Lower leg skin (tissue), 2 donors: ENCODE measurements around a stretch of chr1.

- PRO-cap, result no peak
- RAMPAGE, long total RNA, 2 experiments, result no peak in any of the 2 experiments
Observed at GRCh38 chr1:8943389-8944005, 2.2 kb upstream of the CA6 start.

- PRO-cap, result no peak
- RAMPAGE, long total RNA, 2 experiments, result no peak in any of the 2 experiments
Observed at GRCh38 chr1:8977210-8977418, 31.4 kb downstream of the CA6 start.

DNA sequence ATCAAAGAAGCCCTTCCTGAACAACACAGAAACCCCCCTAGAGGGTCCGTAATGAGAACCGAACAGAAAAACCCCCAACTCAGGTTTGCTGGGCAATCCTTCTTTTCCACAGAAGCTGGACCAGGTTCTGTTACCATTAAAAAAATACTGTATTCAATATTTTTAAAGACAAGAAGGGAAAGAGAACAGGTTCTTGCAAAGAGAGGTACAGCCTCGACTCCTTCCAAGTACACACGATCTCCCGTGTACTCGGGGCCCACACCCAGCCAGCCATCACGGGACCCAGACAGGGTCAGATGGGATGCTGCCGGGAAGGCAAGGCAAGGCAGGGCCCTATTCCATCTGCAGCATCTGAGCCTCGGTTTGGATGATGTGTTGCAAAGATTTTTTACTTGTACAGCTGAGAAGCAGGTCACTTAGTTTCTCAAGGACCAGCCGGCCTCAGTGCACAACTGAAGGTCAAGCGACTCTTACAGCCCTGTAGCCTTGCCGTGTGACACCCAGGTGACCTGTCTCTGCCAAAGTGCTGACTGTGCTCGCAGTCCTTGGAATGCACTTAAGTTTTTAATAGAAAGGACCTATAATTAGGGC, 1.6 kb downstream of the GPR157 start:
- PRO-cap, result no peak
- RAMPAGE, long total RNA, 2 experiments, result start-site peak on the minus strand in 1 of 2 experiments, centred at positions 143 to 294 of the sequence, 6 to 7 reads per replicate

DNA sequence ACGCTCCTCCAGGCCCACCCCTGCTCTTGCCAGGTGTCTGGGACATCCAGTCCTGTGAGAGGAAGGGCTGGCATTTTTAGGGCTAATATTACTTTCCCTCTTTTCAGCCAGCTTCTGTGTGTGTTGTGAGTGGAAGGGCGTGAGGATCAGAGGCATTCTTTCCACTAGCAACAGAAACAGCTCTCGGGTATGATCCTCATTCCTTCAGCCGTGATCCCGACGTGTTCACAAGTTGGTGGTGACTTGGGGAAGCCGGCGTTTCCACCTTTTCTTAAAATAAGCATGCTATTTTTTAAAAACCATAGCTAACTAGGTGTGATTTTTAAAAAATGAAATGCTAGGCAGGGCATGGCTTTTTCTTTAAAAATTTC, 834 bp upstream of the GPR157 start:
- PRO-cap, result no peak
- RAMPAGE, long total RNA, 2 experiments, result no peak in any of the 2 experiments

- PRO-cap, result no peak
- RAMPAGE, long total RNA, 2 experiments, result no peak in any of the 2 experiments
Observed at GRCh38 chr1:9164862-9165696, 36.2 kb upstream of the GPR157 start.

DNA sequence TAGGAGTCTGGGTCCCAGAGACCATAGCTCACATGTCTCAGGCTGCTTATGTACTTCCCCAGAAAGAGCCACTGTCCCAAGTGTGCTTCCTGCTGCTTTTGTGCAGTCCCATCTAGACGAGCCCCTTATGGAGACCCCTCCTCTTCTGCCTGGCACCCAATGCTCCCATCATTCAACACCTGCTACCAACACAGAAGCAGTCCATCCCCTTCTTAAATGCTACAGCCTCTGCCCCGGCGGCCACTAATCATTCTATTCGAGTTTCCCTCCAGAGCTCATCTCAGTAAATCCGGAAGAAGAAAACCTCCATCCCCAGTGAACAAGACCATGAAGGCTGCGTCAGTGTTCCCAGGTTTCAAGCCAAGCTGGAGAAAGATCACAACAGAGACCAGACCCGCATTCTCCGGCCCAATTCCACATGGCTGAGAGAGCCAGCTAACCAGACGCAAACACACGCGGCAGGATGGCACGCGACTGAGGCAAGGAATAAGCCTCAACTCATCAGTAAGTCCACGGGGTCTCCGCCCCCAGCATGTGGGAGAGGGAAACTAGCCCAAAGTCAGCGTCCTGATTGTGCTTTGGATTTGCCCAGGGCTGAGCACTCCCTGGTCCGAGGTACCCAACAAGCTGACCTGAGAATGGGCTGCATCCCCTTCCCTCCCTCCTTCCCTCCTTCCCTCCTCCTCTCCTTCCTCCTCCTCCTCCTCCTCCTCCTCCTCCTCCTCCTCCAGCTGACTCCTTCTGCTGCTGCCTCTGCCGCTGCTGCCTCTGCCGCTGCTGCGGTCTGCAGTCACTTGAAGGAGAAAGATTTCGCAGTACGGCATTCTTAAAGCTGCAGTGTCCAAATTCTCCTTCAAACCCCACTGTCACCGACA, 33.2 kb upstream of the H6PD start:
- PRO-cap, result no peak
- RAMPAGE, long total RNA, 2 experiments, result no peak in any of the 2 experiments

DNA sequence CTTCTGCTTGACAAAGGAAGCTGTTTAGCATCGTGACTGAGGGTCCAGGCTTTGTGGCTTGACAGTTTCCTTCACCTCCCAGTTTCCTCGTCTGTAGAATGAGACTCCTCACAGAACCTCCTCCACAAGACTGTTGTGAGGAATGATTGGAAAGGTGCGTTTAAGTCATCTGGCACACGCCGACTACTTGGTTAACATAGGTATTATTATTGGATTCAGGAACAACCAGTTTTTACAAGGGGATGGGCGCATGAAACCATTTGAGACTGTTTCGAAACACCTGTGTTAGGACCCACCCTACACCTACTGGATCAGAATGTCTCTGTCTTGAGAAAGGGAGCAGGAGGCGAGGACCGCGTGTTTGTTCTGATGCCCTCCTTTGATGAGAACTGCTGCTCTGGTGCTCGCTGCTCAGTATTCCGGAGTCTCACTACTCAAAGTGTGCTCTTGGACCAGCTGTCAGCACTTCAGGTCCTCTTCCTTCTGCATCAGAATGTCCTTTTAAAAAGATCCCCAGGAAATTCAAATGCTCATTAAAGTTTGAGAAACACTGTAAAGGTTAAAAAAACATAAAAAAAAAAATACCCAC, 7.3 kb downstream of the H6PD start:
- PRO-cap, result bidirectional peak, plus-strand start at position 330 of the sequence, minus-strand start at position 135 of the sequence
- RAMPAGE, long total RNA, 2 experiments, result no peak in any of the 2 experiments

GRCh38 chr1:9250435-9251236, 16.1 kb downstream of the H6PD start:
- PRO-cap, result bidirectional peak, plus-strand start at chr1:9250705, minus-strand start at chr1:9250628
- RAMPAGE, long total RNA, 2 experiments, result start-site peak on the plus strand in 1 of 2 experiments, at chr1:9250652-9250772 at its widest, 79 reads per replicate

DNA sequence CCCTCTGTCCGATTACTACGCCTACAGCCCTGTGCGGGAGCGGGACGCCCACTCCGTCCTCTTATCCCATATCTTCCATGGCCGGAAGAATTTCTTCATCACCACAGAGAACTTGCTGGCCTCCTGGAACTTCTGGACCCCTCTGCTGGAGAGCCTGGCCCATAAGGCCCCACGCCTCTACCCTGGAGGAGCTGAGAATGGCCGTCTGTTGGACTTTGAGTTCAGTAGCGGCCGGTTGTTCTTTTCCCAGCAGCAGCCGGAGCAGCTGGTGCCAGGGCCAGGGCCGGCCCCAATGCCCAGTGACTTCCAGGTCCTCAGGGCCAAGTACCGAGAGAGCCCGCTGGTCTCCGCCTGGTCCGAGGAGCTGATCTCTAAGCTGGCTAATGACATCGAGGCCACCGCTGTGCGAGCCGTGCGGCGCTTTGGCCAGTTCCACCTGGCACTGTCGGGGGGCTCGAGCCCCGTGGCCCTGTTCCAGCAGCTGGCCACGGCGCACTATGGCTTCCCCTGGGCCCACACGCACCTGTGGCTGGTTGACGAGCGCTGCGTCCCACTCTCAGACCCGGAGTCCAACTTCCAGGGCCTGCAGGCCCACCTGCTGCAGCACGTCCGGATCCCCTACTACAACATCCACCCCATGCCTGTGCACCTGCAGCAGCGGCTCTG, 28.7 kb upstream of the SPSB1 start:
- PRO-cap, result no peak
- RAMPAGE, long total RNA, 2 experiments, result no peak in any of the 2 experiments

- PRO-cap, result no peak
- RAMPAGE, long total RNA, 2 experiments, result no peak in any of the 2 experiments
Observed at GRCh38 chr1:9363105-9363521, 70.4 kb downstream of the SPSB1 start.

DNA sequence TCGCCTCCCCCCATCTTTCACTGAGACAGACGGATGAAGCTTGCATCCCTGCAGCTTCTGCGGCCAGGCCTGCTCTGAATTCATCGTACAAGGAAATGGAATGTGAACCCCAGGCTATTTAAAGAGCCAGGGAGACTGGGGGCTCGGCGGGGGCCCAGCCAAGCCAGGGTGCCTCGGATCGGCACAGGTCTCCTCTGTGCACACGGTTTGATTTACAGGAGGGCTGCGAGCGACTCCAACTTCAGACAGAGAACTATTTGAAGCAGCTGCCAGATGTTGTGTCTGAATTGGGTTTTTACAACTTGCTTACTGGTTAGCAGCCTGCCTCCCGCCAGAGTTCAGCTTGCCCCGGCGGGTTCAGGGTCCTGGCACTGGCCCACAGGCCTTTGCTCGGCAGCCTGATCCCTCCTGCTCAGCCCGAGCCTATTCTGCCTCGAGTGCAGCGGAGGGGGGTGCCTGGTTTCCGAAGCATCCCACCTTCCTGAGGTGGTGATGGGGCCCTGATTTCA, 83.2 kb downstream of the SPSB1 start:
- PRO-cap, result no peak
- RAMPAGE, long total RNA, 2 experiments, result no peak in any of the 2 experiments

DNA sequence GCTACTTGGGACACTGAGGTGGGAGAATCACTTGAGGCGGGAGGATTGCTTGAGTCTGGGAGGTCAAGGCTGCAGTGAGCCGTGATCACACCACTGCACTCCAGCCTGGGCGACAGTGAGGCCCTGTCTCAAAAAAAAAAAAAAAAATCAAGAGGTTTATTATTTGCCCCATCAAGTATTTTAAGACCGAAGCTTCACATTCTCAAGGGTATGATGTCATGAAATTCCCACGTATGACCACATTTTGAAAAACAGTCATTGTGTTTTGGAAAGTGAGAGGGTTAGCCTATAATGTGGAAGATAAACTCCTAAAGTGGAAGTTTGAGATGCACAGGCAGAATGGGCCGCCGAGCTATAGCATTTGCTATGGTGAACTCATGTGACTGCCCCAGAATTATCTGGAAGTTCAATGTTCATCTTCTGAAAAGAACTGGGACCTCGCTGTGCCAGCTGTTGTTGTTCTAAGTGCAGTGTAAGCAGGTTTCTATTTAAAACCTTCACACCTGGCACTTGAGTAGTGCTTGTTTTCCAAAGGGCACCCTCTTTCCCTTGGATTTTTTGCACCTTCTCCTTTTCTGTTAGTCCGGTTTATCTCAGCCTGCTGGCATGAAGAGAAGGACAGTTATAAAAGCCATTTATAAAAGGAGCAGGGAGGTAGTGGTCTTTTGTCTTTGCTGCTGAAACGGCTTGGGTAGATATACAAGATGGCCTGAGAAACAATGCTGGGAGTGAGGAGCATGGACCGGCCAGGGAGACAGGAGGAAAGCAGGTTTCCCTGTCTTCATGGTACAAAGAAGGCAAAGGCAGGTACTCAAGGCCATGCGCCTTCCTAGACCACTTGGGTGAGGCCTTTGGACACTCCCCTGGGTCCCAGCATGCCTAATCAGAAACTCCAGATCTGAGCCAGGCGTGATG, 96.8 kb upstream of the SLC25A33 start:
- PRO-cap, result no peak
- RAMPAGE, long total RNA, 2 experiments, result no peak in any of the 2 experiments

- PRO-cap, result no peak
- RAMPAGE, long total RNA, 2 experiments, result no peak in any of the 2 experiments
Observed at GRCh38 chr1:9447086-9447669, 92.1 kb upstream of the SLC25A33 start.

GRCh38 chr1:9501016-9501616, 38.1 kb upstream of the SLC25A33 start:
- PRO-cap, result no peak
- RAMPAGE, long total RNA, 2 experiments, result no peak in any of the 2 experiments

GRCh38 chr1:9556027-9556370, 16.7 kb downstream of the SLC25A33 start:
- PRO-cap, result no peak
- RAMPAGE, long total RNA, 2 experiments, result no peak in any of the 2 experiments

DNA sequence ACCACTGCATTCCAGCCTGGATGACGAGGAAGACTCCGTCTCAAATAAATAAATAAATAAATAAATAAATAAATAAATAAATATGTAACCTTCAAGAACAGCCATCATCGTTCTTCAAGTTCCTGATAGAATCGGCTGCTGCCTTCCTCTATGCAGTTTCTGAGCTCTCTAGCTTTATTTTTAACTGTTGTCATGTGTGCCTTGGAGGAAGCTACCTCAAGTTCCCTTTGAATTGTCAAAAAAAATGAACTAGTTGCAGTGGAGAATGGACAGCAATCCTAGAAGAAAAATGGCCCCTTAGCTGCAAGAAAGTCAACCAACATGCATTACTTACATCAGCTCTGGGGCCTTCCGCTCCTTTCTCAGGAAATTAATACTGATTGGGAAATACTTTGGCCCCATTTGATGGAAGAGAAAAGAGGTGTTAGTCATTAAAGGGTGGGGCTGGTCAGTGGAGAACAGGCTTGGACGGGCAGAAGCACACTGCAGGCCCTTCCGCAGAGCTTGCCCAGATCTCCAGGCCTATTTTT, 7.0 kb upstream of the PIK3CD start:
- PRO-cap, result unidirectional peak, plus-strand start at position 451 of the sequence
- RAMPAGE, long total RNA, 2 experiments, result no peak in any of the 2 experiments

GRCh38 chr1:9699148-9699441, 47.6 kb downstream of the PIK3CD start:
- PRO-cap, result no peak
- RAMPAGE, long total RNA, 2 experiments, result no peak in any of the 2 experiments

- PRO-cap, result no peak
- RAMPAGE, long total RNA, 2 experiments, result start-site peak on the minus strand in 1 of 2 experiments, at chr1:9731282-9731329 at its widest, 153 reads per replicate
Observed at GRCh38 chr1:9731127-9731505, 79.6 kb downstream of the PIK3CD start.

DNA sequence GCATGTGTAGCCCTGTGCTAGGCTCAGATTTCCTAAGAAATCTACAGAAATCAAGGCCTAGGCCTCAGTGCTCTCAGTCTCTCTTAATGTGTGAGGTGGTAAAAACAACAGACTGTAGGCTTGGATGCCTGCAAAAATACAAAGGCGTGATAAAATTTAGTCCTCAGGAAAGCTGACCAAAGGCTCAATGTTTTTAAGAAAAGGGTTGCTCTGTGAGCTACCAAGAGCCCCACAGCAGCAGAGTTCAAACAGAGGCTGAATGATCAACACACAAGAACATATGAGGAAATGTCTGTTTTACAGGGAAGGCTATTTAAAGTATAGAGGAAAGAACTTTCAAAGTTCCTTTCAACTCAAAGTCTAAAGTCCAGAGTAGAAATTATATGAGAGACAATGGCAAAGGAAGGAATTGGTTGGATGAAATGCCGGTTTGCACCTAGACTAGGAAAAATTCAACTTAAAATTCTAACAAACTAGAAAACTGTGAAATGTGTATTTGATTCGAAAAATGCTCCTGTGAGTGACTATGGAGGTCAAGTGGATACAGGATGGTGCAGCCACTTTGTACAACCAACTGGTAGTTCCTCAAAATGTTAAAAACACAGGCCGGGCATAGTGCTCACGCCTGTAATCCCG, 8.6 kb downstream of the CLSTN1 start:
- PRO-cap, result no peak
- RAMPAGE, long total RNA, 2 experiments, result no peak in any of the 2 experiments

DNA sequence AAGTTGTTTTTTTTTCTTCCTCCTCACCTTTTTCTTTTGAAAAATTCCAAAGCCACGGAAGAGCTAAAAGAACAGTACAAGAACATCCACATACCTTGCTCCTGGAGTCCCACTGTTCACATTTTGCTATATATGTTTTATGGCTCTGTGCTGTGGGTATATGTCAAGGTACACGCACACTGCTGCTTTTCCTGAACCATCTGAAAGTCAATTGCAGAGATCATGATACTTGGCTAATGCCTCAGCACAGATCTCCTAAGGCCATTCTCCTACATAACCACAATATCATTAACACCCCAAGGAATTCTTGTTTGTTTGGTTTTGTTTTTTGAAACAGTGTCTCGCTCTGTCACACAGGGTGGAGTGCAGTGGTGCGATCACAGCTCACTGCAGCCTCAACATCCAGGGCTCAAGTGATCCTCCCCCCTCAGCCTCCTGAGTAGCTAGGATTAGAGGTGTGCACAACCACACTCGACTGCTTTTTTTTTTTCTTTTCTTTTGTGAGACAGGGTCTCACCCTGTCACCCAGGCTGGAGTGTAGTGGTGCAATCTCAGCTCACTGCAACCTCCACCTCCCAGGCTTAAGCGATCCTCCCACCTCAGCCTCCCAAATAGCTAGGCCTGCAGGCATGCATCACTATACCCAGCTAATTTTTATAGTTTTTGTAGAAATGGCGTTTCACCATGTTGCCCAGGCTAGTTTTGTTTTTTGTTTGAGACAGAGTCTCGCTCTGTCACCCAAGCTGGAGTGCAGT, 15.8 kb downstream of the CTNNBIP1 start:
- PRO-cap, result unidirectional peak, minus-strand start at position 202 of the sequence
- RAMPAGE, long total RNA, 2 experiments, result no peak in any of the 2 experiments